Helper T cell (primary cell): ENCODE measurements around a stretch of chr3.

- PRO-cap, 2 experiments, result no peak in any of the 2 experiments
Observed at GRCh38 chr3:112097176-112097845, 11.1 kb downstream of the C3orf52 start.

DNA sequence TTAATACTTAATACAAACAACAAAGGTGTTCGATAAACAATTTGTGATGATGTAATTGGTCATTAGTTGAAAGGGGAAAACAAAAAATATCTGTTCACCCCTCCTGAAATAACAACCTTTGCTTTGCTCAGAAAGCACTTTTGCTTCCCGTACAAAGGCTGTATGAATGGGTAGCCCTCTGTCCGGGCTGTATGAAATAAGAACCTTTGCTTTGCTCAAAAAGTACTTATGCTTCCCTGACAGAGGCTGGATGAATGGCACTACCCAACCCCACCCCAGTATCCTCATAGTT, 20.6 kb downstream of the CD200 start:
- PRO-cap, 2 experiments, result no peak in any of the 2 experiments

GRCh38 chr3:112400606-112401068, 67.7 kb downstream of the CD200 start:
- PRO-cap, 2 experiments, result no peak in any of the 2 experiments

GRCh38 chr3:112514564-112514842, 15.2 kb upstream of the BTLA start:
- PRO-cap, 2 experiments, result peak in 2 of 2 experiments; most common minus-strand start chr3:112514711 (in 2)

- PRO-cap, 2 experiments, result no peak in any of the 2 experiments
Observed at GRCh38 chr3:112580481-112580998, 18.7 kb downstream of the SLC35A5 start.

GRCh38 chr3:112640271-112640557, 729 bp downstream of the CCDC80 start:
- PRO-cap, 2 experiments, result no peak in any of the 2 experiments

- PRO-cap, 2 experiments, result no peak in any of the 2 experiments
Observed at GRCh38 chr3:113157351-113158080, 53.8 kb upstream of the BOC start.

GRCh38 chr3:113193776-113194180, 17.6 kb upstream of the BOC start:
- PRO-cap, 2 experiments, result no peak in any of the 2 experiments

- PRO-cap, 2 experiments, result peak in 2 of 2 experiments; most common plus-strand start chr3:113532788 (in 1); most common minus-strand start chr3:113532820 (in 1)
Observed at GRCh38 chr3:113532665-113533594, 575 bp downstream of the SIDT1 start.

DNA sequence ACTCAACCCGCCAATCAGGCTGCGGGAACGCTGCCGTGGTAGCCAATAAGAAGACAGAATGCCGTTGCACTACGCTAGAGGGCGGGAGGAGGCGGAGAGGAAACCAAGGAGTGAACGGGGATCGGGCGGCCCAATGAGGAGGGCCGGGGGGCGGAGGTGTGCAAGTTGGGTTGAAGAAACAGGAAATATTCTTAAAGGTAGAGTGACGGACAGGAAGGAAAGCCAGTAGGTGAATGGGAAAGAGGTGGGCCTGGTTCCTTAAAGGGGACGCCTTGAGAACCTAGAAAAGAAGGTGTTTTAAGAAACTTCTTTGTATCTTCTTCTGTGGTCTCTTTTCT, 264 bp upstream of the USF3 start:
- PRO-cap, 2 experiments, result peak in 2 of 2 experiments; most common plus-strand start position 225 of the sequence (in 2)

DNA sequence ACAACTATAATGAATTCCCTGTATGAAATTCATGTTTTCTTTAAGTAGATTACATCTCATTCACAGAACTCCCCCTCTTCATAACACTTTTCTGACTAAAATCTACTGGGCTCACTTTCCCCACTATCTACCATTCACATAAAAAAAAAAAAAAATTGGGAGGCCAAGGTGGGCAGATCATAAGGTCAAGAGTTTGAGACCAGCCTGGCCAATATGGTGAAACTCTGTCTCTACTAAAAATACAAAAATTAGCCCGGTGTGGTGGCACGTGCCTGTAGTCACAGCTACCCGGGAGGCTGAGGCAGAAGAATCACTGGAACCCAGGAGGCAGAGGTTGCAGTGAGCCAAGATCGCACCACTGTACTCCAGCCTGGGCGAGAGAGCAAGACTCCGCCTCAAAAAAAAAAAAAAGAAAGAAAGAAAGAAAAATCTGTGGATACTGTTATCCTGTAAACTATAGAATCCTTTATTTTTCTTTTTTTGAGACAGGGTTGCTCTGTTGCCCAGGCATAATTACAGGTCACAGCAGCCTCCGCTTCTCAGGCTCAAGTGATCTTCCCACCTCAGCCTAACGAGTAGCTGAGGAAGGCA, 19.6 kb downstream of the NAA50 start:
- PRO-cap, 2 experiments, result no peak in any of the 2 experiments

- PRO-cap, 2 experiments, result no peak in any of the 2 experiments
Observed at GRCh38 chr3:113783994-113784516, 37.2 kb downstream of the ATP6V1A start.

GRCh38 chr3:113897303-113898046, 50.3 kb upstream of the ZDHHC23 start:
- PRO-cap, 2 experiments, result no peak in any of the 2 experiments

DNA sequence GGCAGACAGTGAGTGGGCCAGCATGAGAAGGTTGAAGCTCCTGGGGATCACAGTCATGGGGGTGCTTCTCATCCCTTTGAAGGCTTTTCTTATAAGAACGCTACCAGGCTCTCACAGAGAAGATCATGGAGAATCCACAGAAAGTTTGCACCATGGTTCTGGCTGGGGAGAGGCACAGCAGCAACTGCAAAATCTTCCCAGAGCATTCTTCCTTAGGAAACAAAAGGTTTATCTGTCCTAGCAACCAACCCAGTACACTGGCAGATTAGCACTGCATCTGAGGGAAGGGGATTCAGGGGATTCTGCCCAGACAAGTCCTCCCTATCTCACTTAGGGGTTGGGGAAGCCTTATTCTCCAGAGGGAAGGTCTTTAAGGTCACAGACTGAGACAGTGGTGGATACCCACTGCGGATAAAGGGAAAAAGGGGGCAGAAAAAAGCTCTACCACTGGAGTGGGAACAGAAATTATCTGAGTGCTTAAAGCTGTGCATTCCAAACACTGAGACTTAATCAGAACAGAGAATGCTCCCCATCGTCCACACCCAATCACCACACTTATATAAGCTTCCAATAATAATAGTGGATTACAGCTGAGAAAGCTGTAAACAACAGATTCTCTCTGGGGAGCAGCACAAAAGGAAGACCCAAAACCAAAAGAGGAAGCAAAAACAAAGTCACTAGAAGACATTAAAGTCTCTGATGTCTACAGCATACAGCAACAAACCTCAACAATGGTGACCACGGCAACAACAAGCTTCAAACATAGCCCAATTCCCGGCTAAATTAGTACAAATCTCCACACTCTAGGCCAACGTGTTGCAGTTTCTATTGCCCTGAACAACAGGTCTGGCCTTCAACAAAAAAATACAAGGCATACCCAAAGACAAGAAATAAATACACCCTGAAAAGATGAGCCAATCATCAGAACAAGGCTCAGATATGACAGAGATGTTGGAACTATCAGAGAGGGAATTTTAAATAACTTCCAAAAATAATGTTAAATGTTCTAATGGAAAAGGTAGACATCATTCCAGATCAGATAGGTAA, 37.6 kb downstream of the ZDHHC23 start:
- PRO-cap, 2 experiments, result no peak in any of the 2 experiments

DNA sequence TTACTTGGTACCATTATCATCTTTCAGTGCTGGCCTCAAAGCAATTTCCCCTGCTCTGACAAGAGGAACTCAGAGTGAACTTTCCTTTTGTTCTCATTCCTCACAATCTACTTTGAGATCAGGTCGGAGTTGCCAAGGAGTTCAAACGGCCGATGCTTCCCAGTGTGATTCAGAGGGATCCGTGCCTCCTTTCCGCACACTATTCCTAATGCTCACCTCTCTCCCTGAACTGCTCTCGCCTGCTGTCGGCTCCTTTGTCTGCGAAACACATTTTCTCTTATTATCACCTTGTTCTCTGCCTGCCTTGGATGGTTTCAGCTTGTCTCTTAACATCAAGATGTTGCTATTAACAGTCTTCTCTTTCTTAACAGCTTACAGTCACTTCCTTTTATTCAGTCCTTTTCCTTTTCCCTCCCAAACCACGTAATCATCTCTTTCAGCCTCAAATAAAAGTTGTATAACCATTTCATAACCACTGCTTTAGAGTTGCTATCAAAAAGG, 36.0 kb downstream of the QTRT2 start:
- PRO-cap, 2 experiments, result no peak in any of the 2 experiments

DNA sequence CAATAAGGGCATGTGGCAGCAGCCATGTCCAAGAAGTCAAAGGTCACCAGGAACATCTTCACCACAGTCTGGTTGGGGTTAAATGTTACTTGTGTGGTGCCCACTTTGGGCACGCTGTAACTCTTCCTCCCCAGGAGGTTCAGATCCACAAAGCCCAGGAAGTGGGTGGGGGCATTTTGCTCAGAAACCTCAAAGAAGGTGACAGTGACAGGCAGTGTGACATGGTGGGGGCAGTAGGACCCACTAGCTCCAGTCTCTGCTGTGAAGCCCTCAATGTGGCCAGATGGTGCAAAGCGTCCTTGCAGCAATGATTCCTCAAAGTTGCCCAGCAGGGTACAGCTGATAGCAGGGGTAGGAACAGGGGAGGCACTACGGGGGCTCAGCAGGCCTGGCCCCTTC, 5.7 kb downstream of the ZNF80 start:
- PRO-cap, 2 experiments, result peak in 1 of 2 experiments; most common plus-strand start position 214 of the sequence (in 1)

DNA sequence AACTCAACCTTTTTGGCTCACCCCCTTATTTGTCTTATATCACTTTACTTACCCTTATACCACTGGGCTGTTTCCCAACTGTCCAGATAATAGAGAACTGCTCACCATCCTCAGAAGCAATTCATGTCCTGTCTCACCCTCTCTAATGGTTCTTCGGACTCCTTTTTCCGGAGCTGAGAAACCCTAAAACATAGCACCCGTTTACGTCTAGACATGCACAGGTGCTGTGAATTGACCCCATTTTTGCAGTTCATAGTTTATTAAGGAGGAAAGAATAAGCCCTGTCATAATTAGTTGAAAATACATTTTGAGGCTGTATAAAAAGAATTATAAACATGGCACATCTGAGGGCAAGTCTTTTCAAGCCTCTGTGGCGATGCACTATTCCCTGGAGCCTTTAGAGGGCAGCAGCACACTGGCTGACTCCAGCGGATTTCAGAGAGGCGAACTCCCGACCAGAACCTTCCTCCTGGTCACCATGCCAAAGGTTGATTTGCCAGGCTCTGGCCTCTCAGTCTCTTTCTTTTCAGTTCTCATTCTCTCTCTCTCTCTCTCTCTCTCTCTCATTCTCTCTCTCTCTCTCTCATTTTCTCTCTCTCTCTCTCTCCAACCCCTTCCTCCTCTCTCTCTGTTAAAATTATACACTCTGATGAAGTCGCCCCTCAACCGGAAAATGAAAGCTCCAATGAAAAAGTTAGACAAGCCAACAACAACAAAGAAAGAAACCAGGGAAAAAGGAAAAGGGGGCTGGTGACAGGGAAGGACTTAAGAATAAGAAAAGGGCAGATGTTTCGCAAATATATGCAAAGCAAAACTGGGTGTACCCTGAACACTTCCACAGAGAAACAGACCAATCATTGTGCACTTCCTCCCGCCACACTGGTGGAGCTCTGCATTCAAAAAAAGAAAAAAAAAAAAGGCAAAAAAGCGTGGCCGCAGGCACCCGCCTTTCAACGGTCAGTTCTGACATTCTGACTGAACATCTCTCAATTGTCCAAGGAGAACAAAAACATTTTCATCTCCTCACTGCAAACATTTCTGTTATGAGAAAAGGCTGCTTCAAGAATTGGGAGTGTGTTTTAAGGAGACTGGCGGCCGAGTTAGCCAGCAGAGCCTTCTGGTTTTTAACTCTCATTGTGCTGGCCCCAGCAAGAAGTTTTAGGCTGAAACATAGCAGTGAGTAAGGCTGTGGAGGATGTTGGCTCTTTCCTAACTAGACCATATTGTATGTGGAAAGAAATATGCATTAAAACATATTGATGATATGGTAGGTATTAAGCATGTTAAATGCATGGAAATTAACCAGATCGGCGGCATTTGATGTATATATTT, 90.2 kb downstream of the TIGIT start:
- PRO-cap, 2 experiments, result no peak in any of the 2 experiments

- PRO-cap, 2 experiments, result no peak in any of the 2 experiments
Observed at GRCh38 chr3:114623228-114623621, 329.4 kb downstream of the TIGIT start.

DNA sequence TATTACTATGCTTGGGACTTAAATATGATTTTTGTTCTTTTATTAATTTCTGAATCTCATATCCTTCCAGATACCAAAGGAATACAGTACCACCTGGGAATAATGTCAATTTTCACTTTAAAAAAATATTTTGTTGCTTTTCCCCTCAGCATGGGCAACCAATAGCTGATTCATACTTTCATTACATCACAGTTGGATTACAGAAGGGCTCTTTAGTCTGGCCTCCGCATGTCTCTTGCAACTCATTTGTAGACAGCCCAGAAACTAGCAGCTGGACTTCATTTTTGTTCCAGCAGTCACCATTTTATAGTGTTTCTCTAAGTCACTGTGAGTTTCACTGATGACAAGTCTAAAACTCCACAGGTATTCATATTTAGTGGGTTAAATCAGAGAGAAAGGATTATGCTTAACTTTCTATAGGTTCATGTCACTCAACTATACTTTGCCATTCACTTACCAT, 390.2 kb downstream of the ZBTB20 start:
- PRO-cap, 2 experiments, result no peak in any of the 2 experiments

DNA sequence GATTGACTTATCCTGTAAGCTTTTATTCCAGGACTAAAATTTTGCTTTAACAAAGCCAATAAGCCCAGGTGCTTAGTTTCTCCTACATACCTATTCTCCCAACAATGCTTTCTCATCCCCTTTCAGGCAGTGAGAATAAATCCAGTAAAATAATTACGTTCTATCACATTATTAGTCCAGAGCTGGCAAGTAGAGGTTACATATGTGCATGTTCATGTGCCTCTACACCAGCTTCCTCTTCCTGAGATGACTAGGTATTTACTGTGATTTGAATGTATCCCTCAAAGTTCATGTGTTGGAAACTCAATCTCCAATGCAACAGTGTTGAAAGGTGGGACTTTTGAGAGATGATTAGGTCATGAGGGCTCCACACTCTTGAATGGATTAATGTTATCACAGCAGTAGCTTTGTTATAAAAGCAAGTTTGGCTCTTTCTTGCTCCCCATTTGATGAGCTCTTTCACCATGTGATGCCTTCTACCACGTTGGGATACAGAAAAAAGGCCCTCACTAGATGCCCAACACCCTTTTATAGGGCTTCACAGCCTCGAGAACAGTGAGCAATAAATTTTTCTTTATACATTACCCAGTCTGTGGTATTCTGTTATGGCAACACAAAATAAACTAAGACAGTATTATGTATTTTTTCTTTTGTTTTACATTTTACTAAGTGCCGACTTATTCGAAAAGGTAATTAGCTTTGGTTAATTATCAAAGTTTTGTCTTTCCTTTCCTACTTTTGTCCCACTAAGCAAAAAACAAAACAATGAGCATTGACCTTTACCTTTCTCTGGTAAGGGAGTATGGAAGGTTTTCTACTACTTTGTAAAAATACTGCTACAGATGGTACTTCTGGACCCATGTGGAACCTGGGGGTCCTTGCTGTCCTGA, 137.5 kb downstream of the ZBTB20 start:
- PRO-cap, 2 experiments, result no peak in any of the 2 experiments